Frontal cortex (tissue), 2 donors: Measurements from ENCODE around the genes RPS6KL1 and PGF.

DNA sequence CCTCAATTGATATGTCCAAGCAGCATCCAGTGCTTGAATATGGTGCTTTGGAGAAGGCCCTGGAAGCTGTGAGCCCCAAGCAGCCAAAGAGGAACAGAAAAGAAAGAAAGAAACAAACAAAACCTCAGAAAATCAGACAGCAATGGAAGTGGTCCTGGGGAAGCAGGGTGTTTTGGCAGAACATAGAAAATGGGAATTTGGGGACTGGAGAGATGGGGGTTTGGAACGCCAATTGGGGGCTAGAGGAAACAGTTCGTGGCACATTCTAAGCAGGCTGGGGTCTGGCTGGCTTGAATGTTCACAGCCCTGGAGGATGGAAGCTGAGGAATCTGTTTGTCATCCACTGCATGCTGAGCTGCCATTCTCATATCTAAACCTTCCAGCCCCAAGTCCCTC, 22.1 kb upstream of the VRTN start:
- RAMPAGE, long total RNA: no peak

GRCh38 chr14:74400977-74401804, 24.8 kb downstream of the SYNDIG1L start:
- RAMPAGE, long total RNA: no peak

DNA sequence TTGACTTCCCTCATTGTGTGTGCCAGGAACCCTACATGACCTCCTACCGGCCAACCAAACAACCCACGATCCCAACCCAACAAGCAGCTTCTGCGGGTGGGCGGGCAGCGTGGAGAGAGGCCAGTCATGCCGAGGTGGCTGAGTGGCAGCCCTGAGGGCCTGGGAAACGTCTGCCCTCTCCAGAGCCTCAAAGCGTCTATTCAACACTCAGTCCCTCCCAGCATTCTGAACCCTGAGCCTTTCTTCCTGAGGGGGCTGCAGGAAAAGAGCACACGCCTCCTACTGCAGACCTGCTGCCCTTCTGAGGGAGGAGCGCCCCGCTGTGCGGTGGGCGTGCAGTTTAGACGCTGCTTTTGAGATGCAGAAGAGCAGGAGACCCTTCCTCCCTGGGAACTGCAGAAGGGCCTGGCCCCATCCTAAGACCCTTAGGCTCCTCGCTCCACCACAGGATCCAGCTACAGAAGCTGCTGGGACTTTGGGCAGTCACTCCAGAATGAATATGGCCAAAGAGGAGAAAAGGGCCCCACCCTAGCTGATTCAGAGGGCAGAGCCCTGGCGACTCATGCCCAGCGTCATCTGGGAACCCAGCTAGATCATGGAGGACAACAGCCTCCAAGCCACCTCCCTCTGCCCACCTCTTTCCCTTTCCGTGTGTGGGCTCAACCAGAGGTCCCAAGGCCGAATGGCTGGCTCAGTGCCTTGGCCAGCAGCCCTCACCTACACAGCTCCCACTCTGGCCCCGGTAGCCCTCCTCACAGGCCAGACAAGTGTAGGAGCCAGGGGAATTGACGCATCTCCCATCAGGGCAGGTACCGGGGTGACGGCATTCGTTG, 17.2 kb downstream of the ISCA2 start:
- RAMPAGE, long total RNA: no peak

DNA sequence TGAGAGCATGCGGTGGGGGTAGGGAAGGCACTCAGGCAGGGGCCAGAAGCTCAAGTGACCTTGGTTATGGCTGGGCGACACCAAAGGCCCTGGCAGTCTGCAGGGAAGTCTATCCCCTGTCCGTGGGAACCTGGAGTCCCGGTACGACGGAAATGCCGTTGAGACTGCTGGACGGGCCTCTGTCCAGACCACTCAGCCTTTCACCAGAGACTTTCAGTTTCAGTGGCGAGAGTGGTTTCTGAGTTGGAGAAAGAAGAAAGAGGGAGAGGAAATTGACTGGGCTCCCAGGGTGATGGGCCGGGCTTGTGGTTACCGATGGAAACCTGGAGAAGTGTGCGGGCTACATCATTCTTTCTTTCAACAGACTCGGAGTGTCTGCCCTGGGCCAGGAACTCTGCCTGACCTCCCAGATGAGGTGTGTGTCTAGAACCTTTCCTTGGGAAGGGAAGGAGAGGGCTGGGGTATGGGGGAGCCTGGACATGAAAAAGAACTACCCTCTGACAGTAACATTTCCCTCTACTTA, 21.0 kb downstream of the ISCA2 start:
- RAMPAGE, long total RNA: no peak

DNA sequence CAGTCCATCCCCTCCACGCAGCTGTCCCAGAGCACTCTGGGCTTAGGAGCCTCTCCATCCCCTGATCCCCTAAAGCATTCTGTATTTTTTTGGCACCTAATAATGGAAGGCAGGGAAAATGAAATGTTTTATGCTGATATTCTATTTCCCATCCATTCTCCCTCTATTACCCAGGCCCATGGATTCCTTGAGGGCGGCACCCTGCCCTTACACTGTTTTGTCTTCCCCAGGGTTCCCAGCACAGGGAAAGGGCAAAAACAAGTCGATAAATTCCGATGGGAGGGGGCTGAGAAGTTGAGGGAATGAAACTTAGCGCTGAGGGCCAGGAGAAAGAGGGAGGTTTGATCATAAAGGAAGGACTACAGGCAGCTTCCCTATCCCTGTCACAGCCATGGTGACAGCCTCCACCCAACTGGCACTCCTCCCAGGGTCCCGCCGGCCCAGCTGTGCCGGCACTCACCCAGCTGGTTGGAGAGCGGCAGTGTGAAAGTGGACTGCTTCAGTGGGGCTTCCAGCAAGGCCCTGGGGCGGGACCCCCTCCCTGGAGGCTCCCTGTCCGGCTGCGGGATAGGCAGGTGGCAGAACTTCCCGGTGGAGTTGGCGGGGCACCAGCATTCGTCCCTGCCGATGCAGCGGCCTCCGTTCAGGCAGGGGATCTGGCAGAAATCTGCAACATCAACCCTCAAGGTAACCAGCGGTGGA, 58.3 kb downstream of the ISCA2 start:
- RAMPAGE, long total RNA: no peak

DNA sequence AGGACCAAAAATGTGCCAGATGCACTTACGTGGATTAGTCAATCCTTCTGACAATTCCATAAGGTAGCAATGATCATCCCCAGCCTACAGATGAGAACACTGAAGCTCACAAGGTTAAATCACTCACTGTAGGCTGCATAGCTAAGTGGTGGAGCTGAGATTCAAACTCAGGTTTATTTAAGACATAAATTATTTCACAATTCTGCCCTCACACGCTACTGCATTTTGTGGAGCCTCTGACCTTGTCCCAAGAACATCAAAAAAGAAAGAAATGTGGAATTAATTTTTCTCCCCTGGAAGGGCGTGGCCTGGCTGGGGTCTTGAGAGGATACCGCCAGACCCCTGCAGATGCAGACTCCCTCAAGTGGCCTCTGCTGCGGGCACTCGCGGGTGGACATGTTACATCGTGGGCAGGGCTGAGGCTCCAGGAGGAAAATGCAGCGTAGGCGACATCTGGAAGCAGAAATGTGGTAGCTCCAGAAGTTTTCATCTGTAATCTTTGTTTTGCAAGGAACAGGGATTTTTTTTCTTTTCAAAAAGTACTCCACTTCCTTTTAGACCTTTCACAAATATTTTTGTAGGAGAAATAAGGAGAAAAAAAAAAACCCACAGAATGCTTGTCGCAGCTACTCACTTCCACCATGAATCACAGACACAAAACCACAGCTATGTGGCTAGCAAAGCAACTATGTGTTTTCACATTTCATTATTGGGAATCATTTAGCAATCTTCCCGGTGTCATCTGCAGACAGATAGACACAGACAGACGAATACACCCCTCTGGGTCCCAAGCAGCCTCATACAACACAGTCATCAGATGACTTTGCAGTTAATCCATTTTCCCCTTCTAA, 40.4 kb downstream of the LTBP2 start:
- RAMPAGE, long total RNA: no peak

DNA sequence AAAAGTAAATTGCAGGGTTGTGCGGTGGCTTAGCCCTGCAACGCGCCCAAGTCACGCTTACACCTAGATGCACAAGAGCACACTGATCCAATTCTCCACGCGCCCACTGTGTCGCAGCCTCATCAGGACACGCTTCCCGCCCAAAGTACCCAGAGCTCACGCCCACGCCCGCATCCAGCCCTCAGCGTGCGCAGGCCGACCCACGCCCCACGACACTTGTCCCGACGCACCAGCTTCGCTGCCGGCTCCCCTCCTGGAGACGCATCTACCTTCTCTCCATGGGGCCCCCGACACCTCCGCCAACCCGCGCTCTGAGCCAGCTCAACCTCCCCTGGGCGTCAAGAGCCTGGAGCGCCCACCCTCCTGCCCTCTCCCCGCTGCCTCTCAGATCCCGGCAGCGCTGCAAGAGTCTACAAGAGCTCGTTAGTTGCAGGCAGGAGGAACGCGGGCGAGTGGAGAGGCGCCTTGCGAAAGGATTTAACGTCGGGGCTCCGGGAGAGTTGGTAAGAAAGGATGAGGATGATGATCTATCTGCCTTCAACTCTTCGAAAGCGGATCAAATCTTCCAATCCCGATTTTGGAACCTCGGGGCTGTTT, 1.2 kb downstream of the LTBP2 start:
- RAMPAGE, long total RNA: no peak

- RAMPAGE, long total RNA: no peak
These were observed 40.9 kb upstream of the LTBP2 start for GRCh38 chr14:74652712-74653484.

DNA sequence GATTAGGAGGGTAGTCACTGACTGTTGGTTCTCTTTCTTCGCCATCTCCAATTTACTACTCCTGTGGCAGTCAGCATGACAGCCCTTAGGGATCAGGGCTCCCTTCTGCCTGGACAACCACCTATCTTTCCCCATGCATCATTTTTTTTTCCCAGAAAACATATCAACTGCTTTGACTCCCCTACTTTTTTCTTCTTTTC, 48.7 kb downstream of the AREL1 start:
- RAMPAGE, long total RNA: no peak

- RAMPAGE, long total RNA: no peak
These were observed 29.5 kb downstream of the AREL1 start for GRCh38 chr14:74683248-74683892.

DNA sequence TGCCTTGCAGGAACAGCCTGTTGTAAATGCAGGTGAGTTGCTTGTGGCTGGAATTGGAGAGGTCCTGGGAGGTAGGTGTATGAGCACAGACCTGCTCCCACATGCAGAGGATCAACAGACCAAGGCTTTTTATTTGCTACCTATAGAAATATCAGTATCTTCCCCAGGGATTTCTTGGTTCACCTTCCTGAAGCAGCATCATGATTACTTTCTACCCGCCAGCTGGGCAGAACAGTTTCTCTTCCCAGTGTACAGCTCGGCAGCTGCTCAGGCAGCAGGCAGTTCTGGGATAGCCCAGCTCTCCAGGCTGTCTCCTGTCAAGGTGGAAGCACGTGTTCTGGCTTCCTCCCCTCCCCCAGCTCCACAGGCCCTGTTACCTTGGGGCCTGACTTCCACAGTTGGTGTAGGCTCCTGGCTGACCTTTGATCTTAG, 16.8 kb downstream of the DLST start:
- RAMPAGE, long total RNA: no peak

DNA sequence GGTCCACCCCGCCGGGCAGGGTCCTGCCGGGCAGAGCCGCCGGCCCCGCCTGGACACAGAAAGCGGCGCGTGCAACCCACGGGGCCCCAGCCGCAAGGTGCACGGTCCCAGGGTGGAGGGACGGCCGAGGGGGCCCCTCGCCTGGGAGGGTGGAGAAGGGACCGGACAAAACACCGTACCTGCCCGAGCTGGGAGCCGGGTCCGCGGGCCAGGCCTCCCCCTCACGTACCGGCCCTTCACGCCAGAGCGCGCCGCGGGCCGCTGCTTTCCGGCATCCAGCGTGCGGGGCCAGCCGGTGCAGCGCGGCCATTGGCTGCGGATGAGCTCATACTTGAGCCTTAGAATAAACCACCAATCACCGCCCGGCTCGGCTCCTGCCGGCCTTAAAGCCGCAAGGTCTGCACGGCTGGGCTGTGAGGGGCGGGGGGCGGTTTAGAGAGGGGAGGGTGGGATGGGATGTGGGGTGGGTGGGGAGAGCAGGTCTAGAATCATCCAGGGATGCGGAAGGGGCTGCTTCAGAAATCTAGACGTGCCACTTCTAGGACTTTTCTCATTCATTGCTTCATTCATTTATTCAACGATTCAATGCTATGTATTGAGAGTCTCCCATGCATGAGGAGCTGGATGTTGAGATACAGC, at the start of gene RPS6KL1:
Gene RPS6KL1 (minus strand): TSS at position 260 of the 639 bp plus-strand sequence.
- RAMPAGE, long total RNA: no peak

GRCh38 chr14:74942097-74942896, 13.1 kb downstream of the PGF start:
- RAMPAGE, long total RNA: no peak

- RAMPAGE, long total RNA: no peak
These were observed at the start of gene PGF for GRCh38 chr14:74955077-74956164. PGF (minus strand) TSS chr14:74955597.

- RAMPAGE, long total RNA: no peak
These were observed 7.2 kb upstream of the PGF start for GRCh38 chr14:74962502-74962998.

DNA sequence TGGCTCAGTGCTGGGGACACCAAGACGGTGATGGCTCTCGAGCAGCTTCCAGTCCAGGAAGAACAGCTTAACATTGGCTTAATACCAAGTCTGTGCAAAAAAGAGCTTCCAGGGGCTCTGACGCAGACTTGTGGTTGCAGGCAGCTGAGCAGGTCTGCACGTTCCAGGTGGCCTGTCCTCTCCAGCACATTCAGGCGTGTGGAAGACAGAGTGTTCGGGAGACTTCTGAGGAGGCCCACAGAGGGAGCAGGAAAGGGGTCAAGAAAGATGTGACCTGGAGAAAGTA, 8.6 kb upstream of the PGF start:
- RAMPAGE, long total RNA: no peak

GRCh38 chr14:74973703-74973873, 18.2 kb upstream of the PGF start:
- RAMPAGE, long total RNA: no peak

DNA sequence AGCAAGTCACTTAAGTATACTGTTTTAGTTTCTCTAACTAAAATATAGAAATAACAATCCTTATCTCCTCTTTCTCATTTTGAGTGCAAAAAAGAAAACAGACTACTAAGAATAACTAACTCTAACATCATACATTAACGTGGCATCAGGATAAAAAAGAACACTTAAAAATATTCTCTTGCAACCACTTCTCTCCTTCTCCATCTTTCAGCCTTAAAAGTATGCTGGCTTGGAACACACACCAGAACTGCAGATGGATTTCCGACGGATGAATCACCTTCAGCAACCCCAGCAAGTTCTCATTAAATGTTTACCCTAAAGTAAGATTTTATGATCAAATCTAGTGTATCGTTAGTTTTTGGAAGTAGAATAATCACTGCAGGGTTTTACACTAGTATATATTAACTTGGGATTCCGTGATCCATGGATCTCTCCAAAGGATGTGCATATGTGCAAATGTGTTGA, 1.3 kb downstream of the NEK9 start:
- RAMPAGE, long total RNA: no peak

DNA sequence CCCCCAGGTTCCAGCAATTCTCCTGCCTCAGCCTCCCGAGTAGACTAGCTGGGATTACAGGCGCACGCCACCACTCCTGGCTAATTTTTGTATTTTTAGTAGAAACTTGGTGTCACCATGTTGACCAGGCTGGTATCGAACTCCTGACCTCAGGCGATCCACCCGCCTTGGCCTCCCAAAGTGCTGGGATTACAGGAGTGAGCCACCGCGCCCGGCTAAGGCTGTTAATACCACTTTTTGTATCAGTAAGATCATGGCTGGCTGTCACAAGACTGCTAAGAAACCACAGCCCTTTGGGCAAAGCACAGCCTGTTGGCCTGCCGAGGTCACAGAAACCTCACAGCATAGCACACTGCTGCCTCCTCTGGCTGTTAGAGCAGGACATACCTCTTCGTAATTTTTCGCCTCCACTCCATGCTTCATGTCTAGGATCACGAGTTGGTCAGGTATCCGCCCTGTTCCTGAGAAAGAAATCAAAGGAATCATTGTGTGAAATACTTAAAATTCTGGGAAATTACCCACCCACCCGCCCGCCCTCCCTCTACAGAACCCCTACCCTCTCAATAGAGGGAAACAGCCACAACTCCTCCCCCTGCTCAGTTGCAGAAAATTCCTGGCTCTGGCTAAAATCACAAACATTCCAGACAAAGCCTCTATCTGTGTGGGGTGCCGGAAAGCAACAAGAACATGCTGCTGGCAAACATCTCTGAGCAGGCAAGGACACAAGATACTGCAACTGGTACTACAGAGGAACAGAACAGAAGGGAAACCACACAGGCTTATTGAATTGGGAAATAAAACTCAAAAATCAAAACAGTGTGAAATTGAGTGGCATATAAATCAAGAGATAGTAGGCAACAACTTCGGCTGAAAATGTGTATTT, 20.7 kb upstream of the NEK9 start:
- RAMPAGE, long total RNA: no peak

DNA sequence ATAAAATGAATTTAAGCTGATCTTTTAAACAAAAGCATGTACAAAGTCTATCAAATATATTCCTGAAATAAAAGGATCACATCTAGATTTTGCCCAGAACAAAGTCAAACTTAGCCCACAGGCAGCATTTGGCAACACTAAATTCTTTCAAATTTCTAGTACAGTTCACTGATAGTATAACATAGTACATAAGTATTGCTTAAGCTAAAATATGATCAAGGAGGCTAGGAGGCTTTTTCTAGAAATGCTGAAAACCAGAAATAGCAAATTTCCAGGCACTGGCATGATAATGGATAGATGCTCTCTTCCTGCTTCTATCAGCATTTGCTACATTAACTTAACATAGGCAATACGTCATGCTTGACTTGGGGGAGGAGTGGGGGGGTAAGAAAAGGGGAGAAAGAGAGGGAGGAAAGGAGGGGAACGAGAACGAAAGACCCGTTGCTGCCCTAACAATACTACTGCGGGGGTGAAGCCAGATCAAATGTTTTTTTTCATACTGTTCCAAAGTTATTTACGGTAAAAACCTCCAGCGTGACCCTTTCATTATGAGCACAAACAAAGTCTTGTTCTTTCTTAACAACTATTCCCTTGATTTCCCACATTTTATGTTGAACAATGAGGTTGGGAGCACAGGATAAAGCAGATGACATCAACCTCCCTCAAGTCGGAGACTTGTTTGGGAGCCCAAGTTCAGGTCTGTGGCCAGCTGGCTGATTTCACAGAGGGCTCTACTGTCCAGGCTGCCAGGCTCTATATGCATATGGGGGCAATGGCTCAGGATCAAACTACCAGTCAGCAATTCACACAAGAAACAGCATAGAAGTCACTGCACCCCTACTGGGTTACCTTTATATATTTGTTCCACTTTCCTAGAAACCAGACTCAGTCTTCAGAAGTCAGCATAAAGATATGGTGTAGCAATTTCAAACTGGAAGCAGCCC, 10.5 kb downstream of the TMED10 start:
- RAMPAGE, long total RNA: no peak